Gallbladder (tissue), 1 donor: Measurements from ENCODE around the genes GDE1, THUMPD1 and REXO5.

DNA sequence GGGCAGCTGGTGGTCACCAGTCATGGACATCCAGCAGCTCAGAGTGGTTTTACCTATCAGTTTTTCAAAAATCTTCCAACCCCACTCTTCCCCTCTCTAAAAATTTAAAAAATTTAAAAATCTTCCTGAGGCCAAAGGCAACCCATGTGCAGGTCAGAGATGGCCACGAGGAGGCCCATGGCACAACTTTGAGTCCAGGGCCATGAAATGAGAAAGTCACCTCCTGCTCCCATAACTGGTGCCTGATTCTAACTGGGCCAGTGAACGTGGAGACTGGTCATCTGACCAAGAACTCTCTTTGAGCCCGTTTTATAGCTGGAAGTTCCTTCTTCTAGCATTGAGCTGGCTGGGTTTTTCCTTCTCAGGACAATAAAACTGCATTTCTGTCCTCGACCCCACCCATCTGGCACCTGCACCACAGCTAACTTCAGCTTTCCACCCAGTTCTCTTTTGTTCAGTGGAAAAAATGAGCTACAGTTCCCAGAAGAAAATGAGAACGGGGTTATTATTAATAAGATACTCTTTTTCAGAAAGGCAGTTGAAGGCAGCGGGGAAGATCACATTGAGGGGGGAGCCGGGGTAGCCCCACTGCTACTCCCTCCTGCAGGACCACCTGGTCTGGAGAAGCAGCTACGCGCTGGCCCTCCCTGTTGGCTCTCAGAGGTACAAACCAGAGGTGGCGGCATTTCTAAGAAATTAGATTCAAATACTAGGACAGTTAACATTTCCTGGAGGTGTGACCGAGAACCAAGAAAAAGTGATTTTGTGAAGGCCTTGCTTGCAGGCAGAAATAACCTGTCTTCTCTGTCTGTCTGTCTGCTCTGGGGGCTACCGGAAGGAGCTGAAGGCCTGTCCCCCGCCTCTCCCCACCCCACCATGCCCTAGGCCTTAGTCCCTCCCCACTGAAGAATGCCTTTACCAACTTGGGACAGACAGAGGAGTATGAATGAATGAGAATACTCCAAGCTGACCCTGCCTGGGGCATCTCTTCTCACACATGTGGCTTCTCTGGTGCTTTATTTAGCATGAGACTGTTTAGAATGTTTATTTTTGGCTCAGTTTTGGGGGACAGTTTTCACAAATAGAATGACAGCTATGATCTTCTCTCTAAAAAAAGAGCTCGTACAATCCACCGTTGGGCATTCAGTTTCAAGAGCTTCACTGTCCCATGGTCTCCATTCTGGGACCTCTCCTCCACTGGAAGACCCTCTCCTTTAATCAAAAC is 123.9 kb downstream of the XYLT1 start:
- PRO-cap, result no peak

DNA sequence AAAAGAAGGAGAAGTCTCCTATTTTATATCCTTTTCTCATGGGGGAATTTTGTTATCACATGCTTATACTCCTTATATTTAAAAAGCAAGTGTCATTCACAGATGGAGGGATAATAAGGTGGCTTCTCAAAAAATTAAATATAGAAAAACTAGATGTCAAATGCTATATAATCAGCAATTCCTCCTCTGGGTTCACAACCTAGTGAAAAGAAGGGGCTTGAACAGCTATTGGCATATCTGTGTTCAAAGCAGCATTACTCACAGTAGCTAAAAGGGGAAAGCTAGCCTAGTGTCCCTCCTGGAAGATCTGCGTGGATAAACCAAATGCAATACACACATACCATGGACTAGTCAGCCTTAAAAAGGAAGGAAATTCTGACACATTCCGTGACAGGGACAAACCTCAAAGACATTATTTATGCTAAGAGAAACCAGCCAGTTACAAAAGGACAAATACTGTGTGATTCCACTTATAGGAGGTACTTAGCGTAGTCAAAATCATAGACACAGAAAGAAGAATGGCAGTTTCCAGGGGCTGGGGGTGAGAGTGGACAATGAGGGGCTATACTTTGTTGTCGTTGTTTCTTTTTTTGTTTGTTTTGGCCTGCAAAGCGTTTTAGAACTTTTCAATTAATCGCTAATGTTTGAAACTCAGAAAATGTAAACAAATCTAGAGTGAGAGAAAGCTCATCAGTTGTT is 90.2 kb downstream of the XYLT1 start:
- PRO-cap, result bidirectional peak, plus-strand start at position 501 of the sequence, minus-strand start at position 311 of the sequence

GRCh38 chr16:17461944-17462789 is 8.6 kb downstream of the XYLT1 start:
- PRO-cap, result no peak

DNA sequence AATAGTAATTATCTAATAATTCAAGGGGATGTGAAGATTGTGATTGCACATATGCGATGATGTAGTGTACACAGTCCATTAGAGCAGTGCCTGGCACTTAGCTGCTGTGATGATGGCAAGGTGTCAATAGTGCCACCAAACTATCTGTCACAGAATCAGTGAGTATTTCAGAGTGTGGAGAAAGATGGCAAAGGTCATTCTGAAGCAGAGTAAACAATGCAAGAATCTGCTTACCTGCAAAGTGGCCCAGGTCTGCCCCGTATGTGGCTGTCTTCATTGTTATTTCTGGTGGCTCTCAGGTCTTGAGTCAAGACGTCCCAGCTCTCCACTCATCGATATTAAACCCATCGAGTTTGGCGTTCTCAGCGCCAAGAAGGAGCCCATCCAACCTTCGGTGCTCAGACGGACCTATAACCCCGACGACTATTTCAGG is 15.2 kb downstream of the SYT17 start:
- PRO-cap, result no peak

- PRO-cap, result no peak
Measured at GRCh38 chr16:19203491-19204208, 35.6 kb downstream of the SYT17 start.

- PRO-cap, result no peak
Measured at GRCh38 chr16:19294055-19294806, 8.7 kb downstream of the CLEC19A start.

GRCh38 chr16:19432157-19432853 is 14.6 kb downstream of the TMC5 start:
- PRO-cap, result bidirectional peak, plus-strand start at chr16:19432739, minus-strand start at chr16:19432513

DNA sequence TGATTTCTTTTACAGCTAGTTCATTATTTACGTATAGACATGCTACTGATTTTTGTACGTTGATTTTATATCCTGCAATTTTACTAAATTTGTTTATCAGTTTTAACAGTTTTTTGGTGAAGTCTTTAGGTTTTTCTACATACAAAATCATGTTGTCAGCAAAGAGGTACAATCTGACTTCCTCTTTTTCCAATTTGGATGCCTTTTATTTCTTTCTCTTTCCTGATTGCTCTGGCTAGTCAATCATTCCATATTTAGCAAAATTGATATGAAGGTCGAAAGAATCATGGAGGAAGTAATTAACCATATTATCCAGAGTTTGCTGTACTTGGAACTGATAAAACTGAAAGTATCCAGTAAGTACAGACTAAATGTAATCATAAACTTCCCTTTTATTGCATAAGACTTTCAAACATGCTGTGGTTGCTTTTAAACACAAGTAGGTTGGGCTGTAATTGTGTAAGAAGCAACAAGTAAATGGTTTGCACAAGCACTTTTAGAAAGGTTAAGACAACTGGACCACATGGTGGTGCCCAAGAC is 8.4 kb downstream of the GDE1 start:
- PRO-cap, result no peak

DNA sequence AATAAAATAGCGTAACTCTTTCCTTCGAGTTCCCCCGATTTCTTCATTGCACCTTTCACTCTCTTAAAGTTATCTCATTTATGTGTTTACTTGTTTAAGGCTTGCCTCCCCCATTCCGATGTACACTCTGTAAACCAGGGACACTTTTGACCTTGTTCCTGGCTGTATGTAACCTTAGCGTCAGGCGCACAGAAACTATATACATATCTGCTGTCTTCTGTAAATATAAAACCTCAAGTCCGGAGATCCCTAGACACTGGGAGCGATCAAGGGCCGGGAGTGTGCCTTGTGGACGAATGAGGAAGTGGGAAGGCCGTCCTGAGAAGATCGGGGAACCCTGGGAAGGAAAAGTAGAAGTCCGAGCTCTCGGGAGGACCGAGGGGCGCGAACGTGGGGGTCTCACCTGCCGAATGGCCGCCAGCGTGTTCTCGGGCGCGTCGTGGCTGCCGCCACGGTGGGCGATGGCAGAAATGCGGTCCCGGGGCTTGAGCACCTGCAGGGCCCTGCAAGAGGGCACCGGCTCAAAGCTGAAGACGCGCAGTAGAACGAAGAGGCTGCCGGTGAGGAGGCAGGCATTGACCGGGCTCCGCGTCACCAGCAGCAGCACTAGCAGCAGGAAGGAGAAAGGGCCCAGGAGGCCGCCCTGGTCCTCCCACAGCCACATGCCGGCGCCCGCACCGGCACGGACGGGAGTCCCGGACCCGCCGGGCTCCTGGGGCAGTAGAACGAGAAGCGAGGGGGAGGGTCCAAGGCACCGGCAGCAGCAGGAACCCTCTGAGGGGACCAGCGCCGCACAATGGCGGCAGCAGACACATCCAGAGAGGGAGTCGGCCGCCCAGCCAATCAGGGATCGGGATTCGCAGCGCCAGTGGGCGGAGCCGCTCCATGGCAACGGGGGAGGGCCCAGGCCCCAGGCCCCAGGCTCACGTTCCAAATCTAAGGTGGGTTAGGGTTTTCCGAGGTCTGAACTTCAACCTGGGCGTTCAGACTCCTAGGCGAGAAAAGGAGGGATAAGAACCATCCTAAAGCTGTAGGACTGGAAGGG is at the start of gene GDE1:
Gene GDE1, minus strand, starts transcription at position 798 of the 1,045 bp plus-strand sequence.
- PRO-cap, result bidirectional peak, plus-strand start at position 353 of the sequence, minus-strand start at position 294 of the sequence; bidirectional peak, plus-strand start at position 538 of the sequence, minus-strand start at position 547 of the sequence; unidirectional peak, minus-strand start at position 608 of the sequence; unidirectional peak, minus-strand start at position 798 of the sequence

GRCh38 chr16:19536816-19537785 is 13.4 kb downstream of the CCP110 start:
- PRO-cap, result no peak

GRCh38 chr16:19595344-19595722 is 39.8 kb downstream of the VPS35L start:
- PRO-cap, result no peak

DNA sequence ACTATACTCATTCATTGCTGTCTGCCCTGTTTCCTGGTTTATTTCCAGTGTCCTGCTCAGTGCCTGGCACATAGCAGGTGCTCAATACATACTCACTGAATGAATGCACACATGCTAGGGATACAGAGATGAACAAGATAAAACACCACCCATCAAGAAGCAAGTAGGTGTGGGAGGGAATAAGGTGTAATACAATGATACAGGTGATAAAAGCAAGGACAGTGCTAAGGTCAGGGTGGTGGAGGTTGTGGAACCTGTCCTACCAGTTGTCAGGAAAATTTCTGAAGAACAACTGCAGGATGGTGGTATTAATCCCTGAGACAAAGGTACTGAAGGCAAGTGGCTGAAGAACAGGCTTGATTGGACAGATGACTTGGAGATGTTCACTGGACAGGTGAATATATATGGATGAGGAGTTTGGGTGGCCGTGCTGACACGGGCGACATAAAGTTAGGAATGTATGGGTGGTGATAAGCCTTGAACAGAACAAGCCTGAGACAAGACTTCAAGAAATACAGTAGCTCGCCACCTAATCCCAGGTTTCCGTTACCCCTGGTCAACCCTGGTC is 1.8 kb downstream of the KNOP1 start:
- PRO-cap, result no peak

GRCh38 chr16:19805826-19806305 is 78.8 kb downstream of the GPRC5B start:
- PRO-cap, result no peak

GRCh38 chr16:19857506-19857994 is 27.1 kb downstream of the GPRC5B start:
- PRO-cap, result no peak

DNA sequence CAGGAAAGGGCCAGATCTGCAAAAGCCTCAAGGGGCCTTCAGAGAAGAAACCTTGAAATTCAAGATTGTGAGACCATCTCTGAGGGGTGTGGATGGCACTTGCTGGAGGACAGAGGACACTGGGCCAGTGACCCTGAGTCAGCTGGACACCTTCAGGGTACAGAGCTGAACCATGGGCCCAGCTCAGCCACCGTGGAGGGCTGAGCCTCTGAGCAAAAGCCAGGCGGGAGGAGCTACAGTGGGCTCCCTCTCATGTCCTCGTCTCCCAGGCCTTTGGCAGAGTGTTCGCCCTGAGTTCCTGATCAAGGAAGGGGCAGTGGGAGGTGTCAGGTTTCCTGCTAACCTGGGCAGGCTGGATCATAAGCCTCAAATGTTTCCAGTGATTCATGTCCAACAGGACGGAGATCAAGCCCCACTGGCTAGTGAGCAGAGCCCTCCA is 3.0 kb downstream of the PDILT start:
- PRO-cap, result no peak

- PRO-cap, result no peak
Measured at GRCh38 chr16:20423717-20424079, 14.4 kb downstream of the ACSM5 start.

GRCh38 chr16:20693926-20694451 is 3.5 kb downstream of the ACSM1 start:
- PRO-cap, result no peak

- PRO-cap, result bidirectional peak, plus-strand start at chr16:20741428, minus-strand start at chr16:20741351; bidirectional peak, plus-strand start at chr16:20741996, minus-strand start at chr16:20741800
Measured at GRCh38 chr16:20741158-20742372, at the start of gene THUMPD1. TSS of gene THUMPD1 (minus strand) at chr16:20741818.

GRCh38 chr16:20805972-20807120 is at the start of gene REXO5:
TSS of gene REXO5 (plus strand) at chr16:20806527.
- PRO-cap, result bidirectional peak, plus-strand start at chr16:20806666, minus-strand start at chr16:20806444

GRCh38 chr16:20878829-20879113 is 21.4 kb downstream of the DCUN1D3 start:
- PRO-cap, result no peak